CD14-positive monocyte (primary cell): ENCODE measurements around a stretch of chr18.

DNA sequence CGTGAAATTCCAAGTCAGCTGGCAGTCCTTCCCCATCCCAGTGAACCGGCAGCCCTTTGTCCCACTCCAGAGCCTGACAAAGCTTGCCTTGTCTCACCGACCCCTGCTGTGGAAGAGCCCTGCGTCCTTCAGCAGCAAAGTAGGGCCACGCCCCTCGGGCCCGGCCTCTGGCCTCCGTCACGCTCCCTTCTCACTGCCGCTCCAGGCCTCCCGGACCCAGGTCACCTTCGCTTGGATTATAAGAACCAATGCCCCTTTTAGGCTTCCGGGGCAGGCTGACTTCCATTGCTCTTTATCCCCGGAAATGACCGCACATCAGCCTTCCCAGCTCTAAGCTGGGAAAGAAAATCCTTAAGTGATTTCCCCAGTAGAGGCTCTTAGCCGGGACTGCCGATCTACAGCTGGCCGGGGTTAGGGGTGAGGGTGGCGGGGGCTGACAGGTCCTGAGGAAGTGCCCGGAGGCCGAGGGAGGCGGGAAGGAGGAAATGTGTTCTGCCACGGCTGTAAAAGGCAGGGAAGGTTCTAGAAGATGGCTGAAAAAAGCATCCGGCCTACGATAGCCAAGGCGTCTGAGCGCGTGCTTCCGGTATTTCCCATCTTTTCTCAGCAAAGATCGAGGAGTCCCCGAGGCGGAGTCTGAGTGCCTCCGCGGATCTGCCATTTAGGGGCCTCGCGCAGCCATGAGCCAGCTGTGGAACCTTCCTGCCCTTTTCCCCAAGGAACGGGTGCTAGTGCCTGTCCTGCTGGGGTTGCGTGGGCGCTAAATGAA is 89.5 kb upstream of the TGIF1 start:
- CAGE, long polyA plus RNA: no peak

DNA sequence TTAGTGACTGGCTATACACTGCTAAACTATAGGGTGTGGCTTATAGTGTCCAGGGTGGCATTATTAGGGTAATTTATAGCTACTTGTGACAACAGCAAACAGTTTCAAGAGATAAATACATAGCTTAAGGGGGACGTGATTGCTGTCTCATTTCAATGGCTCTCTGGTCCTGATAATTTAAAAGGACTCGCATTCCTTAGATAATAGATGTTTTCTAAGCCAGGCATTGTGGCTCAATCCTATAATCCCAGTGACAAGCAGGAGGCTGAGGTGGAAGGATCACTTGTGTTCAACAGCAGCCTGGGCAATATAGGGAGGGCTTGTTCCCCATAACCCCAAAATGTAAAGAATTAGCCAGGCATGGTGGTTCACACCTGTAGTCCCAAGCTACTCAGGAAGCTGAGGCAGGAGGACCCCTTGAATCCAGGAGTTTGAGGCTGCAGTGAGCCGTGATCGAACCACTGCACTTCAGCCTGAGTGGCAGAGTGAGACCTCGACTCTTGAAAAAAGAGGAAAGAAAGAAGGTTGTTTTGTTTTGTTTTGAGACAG is 66.4 kb upstream of the TGIF1 start:
- CAGE, long polyA plus RNA: no peak

GRCh38 chr18:3448601-3449157 is 1.3 kb upstream of the TGIF1 start:
- CAGE, long polyA plus RNA: no peak

- CAGE, long polyA plus RNA: no peak
Observed at GRCh38 chr18:3449940-3450148, 128 bp upstream of the TGIF1 start.

DNA sequence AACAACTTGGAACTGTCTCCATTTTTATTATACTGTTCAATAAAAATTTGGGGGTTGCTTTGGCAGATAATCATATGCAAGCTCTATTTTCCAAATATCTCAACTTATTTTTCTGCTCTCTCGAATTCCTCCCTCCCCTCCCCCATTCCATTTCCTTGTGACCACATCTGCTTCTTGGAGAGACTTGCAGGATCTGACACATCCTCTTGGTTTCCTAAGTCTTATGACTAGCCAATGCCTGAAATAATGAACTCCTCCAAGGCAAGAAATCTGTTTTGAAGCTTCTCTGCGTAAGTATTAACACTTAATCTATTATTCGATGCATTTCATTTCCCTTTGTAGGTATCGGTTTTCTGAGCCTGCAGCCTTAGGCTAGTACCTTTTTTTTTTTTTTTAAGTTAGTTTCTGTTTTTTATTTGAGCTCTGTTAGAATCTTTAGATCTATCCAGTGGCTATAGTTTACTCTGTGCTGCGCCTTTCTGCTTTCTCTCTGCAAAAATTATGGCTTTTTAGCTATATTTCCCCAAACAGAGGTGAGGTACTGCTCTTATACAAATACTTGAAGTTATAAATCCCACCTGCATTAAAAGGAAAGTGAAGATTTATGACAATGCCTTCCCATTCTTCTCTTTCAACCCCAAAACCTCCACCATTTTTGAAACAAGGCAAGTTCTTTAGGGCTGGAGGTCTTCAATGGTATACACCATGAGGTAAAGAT is 16.3 kb downstream of the TGIF1 start:
- CAGE, long polyA plus RNA: no peak

GRCh38 chr18:3498553-3499623 is 48.9 kb downstream of the TGIF1 start:
- CAGE, long polyA plus RNA: no peak

DNA sequence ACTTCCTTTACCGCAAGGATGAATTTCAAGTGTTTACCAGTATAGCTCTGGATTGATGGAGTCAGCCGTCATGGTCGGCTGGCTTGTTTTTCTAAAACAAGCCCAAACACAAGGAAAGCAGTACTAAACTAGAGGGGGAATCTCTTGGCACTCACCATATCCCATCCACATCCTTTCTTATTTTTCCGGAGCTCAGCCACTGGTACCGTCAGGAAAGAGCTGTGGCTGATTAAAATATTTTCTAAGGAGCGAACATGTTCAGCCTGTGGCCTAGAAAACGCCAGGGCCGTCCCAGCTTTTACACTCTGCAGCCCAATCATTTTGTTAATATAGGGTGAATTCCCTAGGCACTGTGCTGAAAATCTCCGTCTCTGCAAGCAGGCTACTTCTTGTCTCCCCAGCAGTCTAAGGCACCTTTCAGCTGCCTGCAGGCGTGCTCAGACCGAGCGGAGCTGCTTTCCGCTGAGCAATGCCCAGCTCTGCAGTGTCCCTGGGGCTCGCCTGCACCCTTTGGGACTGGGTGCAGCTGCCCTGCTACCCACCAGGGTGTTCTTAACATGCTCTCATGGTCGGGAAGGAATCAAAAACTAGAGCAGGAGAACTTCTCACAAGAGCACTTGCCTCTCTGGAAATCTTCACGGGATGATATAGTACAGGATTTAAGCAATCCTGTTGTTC is 59.2 kb downstream of the TGIF1 start:
- CAGE, long polyA plus RNA: no peak

GRCh38 chr18:3541715-3542236 is 91.8 kb downstream of the TGIF1 start:
- CAGE, long polyA plus RNA: no peak

DNA sequence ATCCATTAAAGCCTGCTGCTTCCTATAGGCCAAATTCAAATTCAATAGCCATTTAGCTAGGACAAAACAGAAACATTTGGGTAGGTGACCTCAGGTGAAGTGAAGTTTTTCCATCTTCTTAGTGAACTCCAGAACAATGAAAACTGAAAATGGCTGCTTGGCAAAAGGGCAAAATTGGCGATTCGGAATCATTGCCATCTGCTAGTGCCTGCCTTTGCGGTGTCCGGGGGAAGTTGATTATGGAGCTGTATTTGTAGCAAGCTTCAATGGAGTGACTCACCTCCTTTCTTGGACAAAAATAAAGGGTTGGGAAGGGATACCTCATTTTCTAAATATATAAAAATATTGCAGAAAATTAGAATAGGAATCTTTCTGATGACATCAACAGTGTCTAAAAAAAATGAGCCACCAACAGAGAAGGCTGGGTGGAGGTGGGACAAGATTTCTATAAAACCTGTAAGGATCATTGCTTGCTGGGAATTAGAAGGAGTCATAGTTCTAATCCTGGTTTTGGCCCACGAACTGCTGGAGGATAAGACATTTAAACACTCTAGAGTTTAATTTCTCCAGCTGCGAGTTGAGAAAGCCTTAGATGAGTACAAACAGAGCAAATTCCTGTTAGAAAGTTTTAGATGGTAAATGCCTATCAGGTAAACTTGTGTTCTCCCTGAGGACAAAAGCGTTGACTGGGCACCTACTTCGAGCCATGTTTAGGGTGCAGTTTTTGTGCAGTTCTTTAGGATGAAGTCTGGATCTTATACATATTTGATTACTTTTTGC is 460.7 kb downstream of the TGIF1 start:
- CAGE, long polyA plus RNA: no peak

DNA sequence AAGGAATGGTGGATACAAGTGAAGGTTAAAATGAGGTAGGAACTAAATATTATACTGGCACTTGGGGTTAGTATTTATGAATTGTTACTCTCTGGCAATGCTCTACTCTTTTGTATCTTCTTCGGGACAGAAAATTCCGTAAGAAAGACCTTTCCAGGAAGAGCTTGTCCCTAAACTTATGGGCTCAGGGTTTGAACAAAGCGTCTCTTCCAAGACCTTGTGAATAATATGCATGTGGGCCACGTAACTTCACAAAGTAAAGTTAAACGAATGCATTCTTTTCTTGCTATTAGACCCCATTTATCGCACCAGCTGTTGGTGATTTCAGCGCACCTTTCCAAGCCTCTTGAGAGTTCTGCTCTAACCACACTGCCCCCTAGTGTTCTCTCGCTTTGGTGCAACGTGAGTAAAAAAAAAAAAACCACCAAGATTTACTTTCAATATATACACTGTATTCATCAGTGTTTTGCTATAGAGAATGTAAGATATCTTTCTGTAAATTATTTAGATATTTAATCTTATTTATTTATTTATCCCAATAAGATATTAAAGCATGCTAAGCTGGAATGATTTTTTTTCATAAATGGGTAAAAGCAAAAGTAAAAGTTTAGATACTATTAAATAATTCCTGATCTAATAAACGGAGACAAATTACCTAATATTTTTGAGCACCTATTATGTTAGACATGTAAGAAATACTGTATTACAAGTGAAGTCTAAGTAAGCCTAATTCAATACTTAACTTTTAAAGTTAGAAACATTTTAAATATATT is 459.6 kb downstream of the DLGAP1 start:
- CAGE, long polyA plus RNA: no peak

- CAGE, long polyA plus RNA: no peak
Observed at GRCh38 chr18:5197431-5197805, 361 bp upstream of the AKAIN1 start.

DNA sequence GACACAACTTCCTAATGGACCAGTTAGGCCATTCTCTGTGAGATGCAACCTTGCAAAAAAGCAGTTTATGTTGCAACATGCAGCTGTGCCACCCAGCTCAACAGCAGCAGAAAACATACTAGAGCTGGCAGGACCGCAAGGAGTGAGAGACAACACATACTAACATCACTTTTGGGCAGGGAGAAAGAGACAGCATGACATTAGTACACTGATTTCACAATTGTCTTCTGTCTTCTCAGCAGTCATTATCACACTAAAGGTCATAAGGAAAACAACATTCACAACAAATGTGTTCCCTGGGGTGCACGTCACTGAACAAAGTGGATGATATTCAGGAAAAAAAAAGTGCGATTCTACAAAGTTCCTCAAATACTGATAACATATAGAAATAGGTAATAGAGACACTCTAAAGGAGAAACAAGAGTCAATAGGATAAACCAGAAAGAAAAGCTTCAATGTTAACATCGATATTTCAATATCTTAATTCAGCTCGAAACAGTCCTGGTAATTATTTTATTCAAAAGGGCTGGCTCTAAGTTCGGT is 122.8 kb downstream of the EPB41L3 start:
- CAGE, long polyA plus RNA: no peak

- CAGE, long polyA plus RNA: no peak
Observed at GRCh38 chr18:5433649-5434224, 110.1 kb downstream of the EPB41L3 start.

DNA sequence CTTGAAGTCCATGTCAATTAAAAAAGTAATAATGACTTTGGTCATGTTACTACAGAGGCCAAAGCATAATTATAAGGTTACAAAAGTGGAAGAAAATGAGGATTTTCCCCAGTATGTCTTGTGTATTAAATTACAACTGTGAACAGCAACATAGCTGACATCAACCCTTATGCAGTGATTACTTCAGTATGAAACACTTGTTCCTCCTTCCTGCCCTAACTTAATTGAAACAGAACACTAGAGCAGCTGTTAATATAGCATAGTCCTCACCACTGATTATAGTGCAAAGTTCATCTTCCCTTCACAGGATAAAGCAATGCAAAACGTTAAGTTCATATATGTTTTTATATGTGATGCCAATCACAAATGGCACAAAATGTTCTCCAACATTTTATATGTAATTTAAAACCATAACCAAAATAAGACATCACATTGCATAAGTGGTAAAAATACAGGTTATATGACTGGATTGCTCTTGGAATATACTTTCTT is 29.8 kb downstream of the EPB41L3 start:
- CAGE, long polyA plus RNA: no peak

DNA sequence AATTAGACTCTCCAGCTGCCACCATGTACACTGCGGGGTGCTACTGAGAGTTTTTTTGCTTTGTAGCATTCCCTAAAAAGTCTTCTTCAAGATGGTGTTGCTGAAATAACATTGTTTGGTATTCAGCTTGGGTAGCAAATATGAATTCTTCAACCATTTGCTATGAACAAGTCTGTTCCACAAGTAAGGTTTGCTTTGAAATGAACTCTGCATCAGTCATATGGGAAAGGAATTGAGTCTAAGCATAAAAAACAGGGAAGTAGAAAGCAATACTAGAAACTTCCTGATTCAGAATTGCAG is 28.6 kb downstream of the EPB41L3 start:
- CAGE, long polyA plus RNA: no peak

- CAGE, long polyA plus RNA: no peak
Observed at GRCh38 chr18:5517291-5518648, 26.0 kb downstream of the EPB41L3 start.

DNA sequence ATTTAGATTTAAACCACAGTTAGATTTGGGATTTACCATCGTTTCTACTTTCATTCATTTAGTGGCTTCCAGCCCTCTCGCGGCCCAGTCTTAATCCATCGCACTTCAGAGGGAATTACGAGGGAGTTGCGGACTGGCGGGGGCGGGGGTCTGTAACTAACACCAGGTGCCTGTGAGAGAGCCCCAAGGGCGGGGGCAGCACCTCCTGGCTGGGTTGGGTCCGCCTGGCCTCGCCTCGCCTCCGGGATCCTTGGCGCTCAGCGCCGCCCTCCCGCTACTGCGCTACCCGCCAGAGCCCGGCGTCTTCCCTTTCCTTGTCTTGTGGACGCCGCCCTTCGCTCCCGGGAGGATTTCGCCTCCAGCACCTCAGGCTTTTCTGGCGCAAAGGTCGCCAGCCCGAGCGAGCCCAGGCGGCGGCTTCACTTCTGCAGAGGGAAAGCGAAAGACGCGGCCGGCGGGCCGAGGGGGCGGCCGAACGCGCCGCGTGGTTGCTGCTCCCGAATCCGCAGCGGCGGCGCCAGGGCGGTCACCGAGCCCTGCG is 84.5 kb upstream of the EPB41L3 start:
- CAGE, long polyA plus RNA: no peak

GRCh38 chr18:6012843-6013562 is 117.7 kb upstream of the TMEM200C start:
- CAGE, long polyA plus RNA: no peak

DNA sequence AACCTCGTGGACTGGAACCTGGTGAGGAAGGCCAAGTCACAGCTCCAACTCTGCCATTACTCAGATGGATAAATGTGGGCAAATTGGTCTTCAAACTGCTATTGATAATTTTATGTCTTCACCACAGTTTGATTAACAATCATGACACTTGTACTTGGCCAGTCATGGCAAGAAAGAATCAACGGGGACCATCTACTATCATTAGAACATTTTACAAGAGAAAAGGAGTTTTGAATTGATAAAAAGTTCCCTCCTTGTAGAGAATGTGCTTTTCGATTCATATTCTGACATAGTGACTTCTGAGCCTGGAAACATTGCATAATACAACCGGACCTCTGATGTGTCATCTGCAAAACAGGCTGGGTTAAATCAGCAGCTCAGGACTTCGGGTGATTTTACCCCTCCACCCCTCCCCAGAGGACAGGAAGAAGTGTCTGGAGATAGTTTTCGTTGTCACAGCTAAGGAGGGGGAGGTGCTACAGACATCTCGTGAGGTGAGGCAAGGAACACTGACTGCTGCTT is 8.5 kb downstream of the L3MBTL4 start:
- CAGE, long polyA plus RNA: no peak

- CAGE, long polyA plus RNA: no peak
Observed at GRCh38 chr18:7233754-7234551, 3.1 kb downstream of the LRRC30 start.